Measurements from ENCODE around the genes SLC6A14, KLHL13 and NKAP.

- RRBS = no CpG with 5 or more reads among the region's 9 CpGs
Measured at GRCh38 chrX:115957811-115958374, 212.7 kb upstream of the AGTR2 start.

DNA sequence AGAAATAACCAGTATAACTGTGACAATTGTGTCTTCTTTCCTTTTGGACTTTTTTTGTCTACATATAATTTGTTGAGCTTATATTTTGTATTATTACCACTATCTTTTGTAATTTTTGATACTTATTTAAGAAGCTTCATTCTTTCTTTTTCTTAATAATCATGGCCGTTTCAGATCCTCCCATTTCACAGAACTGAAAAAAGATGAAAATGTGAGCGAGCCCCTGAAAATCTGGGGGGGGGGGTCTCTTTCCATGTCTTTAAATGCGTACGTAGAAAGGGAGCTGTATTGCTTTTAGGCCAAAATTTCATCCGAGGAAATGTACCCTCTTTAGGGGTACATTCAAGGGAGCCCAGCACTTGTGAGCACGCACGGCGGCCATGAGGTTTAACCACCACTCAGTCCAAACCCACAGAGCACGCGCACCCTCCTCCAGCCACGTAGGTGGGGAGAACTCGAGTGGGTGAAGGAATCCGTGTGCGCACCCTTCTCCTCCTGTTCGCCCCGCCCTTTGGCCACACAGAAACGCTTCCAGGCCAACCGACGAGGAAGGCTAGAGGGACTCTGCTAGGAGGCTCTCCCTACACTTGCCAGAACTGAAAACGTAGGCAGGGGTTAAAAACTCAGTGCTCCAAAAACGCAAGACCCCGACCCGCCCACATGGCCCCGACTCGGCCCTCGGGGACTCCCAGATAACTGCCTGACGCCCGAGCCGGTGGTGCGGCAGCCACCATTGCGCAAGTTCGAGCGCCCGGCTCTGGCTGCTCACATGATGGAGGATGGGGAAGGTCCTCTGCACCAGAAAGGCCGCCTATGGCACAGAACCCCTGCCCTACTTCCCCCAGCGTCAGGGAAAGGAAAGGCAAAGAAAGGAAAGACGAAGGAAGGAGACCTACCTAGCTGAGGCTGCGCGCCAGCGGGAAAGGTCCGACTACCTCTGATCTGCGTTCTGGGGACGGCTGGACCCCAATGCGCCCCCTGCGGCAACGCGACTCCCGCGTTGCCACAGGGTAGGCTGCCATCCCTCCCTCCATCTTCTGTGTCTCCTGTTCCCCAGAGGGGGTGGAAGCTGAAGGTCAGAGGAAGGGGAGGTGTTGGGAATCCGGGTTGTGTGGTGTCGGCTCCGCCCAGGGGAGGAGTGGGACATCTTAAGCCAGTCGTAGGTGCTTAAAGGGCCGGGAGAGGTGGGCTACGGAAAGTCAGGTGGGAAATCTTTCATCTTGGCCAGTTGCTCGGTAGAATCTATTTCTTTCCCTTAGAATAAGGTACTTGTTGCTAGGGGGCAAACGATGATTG, 202.0 kb upstream of the AGTR2 start:
- RRBS = 4% methylated on average over 11 of the region's 57 CpGs

DNA sequence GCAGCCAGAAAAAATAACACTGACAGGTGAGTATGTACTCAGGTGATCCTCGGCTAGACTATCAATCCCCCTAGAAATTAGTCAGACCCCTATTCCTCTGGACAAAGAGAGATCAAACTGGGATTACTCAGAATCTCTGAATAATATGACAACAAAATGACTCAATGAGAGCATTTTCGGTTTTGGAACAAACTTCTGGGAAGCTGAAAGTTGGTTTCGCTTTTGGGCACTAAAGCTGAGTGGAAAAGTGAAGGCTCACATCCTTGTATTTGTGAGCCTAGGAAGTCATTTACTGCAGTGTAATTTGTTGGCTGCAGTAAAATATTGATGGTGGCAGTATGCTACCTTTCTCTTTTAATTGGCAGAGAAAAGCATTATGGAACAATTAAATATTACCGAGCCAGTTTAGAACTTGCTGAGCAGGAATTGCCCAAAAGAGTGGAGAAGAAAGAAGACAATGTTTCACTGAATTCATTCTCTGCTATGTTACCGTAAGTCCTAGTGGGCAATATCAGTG, 69.4 kb downstream of the AGTR2 start:
- RRBS = no CpG with 5 or more reads among the region's 5 CpGs

GRCh38 chrX:116436218-116436883, at the start of gene SLC6A14:
Gene SLC6A14, plus strand, starts transcription at chrX:116436606.
- RRBS = no CpG with 5 or more reads among the region's 10 CpGs

- RRBS = 2% methylated on average over 22 of the region's 72 CpGs
Measured at GRCh38 chrX:118116436-118117380, at the start of gene KLHL13. Gene KLHL13, minus strand, starts transcription at chrX:118116810.

DNA sequence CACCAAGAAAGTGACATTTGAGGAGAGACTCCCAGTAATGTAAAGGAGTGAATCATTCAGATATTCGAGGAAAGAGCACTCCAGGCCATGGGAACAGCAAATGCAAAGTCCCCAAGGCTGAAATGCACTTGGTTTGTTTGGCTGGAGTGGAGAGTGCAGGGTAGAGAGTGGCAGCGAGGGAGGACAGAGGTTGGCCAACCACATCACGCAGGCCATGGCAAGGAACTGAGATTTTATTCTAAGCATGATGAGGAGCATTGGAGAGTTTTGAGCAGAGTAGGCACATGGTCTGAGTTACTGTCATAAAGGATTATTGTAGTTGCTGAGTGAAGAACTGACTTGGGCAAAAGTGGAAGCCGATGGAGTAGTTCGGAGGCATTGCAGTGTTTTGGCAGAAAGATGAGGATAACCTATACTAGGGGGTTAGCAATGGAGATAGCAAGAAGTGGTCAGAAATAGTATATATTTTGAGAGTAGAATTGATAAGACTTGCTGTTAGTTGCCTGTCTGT, 47.8 kb downstream of the IL13RA1 start:
- RRBS = no CpG with 5 or more reads among the region's 5 CpGs

DNA sequence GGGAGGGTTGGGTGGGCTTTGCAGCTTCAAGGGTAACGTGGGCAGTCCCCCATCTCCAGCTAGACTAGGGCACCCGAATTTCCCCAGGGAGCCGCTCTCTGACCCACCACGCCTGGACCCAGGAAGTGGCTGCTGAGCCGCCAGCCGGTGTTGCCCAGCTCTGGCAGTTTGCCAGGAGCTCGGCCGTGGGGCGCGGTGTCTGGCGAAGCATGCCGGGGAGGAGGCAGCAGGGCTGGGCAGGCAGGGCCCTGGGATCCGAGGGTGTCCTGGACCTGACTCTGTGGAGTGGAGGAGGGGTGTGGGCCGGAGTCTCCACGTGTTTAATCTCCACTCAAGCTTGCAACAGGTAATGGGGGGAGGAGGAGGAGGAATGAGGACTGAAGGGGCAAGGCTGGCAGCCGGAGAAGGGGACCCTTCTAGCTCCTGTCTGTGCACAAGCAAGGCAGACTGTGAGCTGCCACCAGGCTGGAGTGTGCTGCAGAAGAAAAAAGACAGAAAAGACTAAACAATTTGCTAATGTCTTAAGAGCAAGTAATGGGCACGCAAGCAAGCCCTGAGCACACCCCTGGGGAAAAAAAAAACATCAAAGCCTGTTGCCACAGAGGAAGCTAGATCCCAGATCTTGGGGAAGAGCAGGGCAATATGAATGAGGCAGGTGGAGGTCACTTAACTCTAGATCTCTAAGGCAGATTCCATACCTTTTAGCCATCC, 2.3 kb downstream of the LONRF3 start:
- RRBS = 2% methylated on average over 9 of the region's 17 CpGs

- RRBS = no CpG with 5 or more reads among the region's 8 CpGs
Measured at GRCh38 chrX:119030257-119030642, 42.5 kb upstream of the CT47C1 start.

DNA sequence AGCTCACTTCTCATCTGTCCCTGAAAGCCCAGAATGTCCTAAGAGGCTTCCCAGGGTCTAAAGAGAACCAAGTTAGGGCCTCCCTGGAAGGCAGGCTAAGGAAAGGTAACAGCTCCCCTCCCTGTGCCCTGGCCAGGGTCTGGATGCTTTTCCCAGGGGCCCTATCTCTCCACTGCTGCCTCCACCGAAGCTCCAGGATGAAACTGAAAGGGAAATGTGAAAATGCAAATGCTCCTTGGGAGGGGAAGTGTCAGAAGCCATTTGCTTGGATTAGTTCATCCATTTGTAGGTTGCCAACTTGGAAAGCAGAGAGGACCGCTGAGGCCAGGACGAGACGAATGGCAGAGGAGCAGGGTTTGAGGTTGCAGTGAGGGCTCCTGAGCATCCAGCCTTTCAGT, 46.0 kb upstream of the PGRMC1 start:
- RRBS = no CpG with 5 or more reads among the region's 4 CpGs

GRCh38 chrX:119234942-119235787, 920 bp upstream of the PGRMC1 start:
- RRBS = no CpG with 5 or more reads among the region's 18 CpGs

- RRBS = 80% methylated on average over 3 of the region's 9 CpGs
Measured at GRCh38 chrX:119677522-119678043, 15.4 kb downstream of the SEPTIN6 start.

GRCh38 chrX:119691727-119693007, 801 bp downstream of the SEPTIN6 start:
- RRBS = 2% methylated on average over 16 of the region's 73 CpGs

DNA sequence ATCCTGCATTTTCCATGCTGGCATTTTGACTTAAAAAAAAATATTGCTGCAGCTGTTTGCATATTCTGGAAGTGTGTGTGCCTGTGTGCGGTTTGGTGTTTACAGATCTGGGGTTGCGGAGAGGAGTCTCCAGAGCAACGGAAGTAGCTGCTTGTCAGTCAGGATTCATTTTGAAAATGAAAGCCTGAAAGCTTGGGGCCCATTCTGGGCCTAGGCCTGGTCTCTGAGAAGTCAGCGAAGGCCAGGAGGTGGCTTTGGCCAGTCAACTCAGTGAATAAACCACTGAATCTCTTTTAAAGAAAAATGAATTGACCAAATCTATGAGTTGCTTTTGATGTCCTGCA, 2.2 kb upstream of the SOWAHD start:
- RRBS = no CpG with 5 or more reads among the region's 4 CpGs

DNA sequence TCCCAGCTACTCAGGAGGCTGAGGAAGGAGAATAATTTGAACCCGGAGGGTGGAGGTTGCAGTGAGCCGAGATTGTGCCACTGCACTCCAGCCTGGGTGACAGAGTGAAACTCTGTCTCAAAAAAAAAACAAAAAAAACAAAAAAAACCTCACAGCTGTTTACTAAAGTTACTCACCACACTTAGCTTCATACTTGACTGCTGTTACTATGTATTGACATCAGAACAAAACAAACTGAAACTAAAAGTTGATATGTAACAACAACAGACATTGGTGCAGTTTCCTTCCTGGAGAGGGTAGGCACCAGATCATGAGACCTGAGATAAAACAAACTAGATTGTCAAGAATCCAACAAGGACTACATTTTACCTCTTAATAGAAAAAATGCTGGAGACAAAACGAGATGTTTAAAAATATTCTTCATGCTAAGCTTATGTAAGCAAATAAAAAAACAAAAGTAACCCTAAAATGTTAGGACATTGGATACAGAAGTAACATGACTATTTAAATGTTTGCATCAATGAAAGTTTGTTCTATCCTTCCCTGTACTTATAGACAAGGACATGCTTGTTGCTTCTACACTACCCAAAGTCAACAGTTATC, 30.4 kb upstream of the RPL39 start:
- RRBS = no CpG with 5 or more reads among the region's 3 CpGs

GRCh38 chrX:119943041-119943959, at the start of gene NKAP:
Gene NKAP, minus strand, starts transcription at chrX:119943751.
- RRBS = 3% methylated on average over 8 of the region's 66 CpGs

DNA sequence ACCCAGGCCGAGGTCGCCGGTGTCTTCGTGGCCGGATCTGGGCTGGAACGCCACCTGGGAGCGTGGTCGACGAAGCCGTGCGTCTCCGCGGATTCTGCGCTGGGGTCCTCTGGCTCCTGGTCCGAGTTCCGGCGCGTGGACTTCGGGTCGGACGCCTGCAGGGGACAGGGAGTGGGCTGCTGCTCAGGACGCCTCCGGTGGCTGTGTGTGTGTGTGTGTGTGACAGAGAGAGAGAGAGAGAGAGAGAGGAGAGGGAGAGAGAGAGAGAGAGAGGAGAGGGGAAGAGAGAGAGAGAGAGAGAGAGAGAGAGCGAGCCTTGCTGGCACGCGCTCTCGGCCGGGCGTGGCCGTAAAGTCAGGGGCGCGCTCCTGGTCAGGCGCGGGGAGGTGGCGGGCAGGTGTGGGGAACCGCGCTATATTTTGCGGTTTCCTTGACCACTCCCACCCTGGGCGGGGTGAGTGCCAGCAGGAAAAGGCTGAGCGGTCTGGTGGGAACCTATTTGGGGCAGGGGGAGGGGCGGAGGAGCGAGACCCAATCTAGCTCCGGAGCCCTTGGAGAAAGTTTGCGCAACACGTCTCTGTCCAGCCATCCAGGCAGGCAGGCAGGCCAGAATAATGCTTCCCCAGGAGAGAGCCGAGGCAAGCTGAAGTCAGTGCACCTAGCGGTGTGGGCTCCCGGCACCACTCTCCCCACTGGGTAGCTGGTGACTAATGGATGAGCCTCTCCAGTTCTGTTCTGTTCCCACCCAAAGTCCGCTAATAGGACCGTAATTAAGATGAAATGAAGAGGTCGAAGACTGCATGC, 61.9 kb downstream of the RHOXF2B start:
- RRBS = 4% methylated on average over 14 of the region's 51 CpGs

- RRBS = no CpG with 5 or more reads among the region's 5 CpGs
Measured at GRCh38 chrX:120212670-120213507, 37.7 kb upstream of the ZBTB33 start.

- RRBS = no CpG with 5 or more reads among the region's 4 CpGs
Measured at GRCh38 chrX:120259857-120260056, 9.1 kb downstream of the ZBTB33 start.

GRCh38 chrX:120438701-120439156, 30.4 kb downstream of the LAMP2 start:
- RRBS = no CpG with 5 or more reads among the region's 3 CpGs

All from epithelial cell of esophagus (primary cell).